Daoy (cell line): ENCODE measurements around a stretch of chr3.

DNA sequence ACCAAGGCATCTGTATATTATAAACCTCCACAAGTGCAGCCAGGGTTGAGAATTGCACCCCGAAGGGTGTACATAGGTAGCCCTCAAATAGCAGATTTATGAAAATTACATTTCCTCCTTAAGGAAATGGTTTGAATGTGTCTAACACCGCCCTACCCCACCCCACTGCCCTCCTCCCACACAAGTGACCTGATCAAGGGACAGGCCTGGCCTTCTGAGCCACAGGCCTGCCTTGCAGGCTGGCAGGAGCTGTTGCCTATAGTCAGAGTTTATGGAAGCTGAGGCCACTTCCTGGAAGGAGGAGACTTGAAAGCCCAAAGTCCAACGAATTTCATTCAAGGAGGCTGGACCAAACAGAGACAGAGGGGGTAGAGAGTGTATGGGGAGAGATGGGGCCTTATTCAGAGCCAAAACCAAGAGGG, 100.6 kb upstream of the HES1 start:
- RAMPAGE, long total RNA, result no peak

GRCh38 chr3:194124461-194124710, 11.6 kb upstream of the HES1 start:
- RAMPAGE, long total RNA, result no peak

DNA sequence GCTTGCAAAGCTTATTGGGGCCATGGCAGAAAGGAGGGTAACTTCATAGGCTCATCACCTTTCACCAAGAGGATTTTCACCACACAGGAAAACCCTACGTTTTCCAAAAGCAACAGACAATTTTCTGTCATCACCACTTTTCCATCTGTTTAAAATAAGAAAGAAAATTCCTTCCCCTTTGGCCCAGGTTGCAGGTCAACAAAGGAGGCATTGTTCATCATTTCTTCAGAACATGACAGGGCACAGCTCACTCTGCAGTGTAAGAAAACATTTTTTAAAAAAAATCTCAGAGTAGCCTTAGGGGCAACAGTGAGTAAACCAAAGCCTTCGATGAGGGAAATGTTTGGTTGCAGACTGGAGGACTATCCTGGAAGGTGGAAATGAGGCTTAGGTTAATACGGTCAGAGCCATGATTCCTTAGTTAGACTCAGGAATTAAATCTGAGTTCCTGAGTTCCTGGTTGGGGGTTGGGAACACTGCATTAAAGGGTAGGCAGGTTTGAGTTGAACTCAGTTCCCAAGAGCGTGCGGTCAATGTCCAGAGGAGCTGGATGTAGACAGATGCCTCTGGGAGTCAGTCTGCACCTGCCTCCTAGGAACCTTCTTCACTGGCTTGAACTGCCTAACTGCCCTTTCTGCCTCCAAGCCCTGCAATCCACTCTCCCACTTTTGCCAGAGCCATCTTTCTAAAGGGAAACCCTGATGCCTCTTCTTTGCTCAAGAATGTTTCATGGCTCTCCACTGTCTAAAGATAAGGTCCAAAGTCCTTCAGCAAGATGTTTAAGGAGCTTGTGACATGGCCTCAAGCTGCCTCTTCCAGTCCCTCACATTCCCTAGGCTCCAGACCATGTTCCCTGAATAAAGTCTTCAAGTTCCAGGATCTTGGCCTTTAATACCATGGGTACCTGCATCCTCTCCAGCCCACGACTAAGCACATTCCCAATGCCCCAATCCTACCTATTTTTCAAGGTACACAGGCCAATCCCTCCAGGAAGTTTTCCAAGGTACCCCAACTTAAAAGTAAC, 3.2 kb upstream of the HES1 start:
- RAMPAGE, long total RNA, result no peak

- RAMPAGE, long total RNA, result no peak
These were observed 1.9 kb downstream of the HES1 start for GRCh38 chr3:194137896-194138204.

- RAMPAGE, long total RNA, result no peak
These were observed 6.2 kb downstream of the HES1 start for GRCh38 chr3:194142005-194142614.

DNA sequence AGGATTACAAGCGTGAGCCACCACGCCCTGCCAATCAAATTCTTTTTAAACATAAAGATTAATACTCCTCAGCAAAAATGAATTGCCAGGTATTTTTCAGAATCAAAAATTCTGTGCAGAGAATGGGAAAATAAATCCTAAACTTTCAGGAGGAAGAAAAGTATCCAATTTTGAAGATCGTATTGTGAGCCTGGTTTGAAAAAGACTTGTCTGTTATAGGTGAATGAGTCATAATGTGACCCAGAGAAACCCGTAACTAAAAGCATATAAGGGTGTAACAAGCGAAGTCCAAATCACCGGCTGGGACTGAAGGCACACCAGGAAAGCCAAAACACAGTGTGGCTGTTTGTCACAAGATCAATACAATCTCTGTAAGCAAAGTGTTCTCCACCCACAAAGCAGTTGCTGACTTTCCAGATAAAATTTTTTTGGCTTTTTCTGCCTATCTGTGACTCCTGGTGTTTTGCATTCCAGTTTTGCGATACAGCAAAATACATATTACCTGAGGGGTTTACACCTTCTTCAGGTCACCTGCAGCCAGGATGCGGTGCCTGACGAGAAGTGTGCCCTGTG, 14.3 kb downstream of the HES1 start:
- RAMPAGE, long total RNA, result no peak

DNA sequence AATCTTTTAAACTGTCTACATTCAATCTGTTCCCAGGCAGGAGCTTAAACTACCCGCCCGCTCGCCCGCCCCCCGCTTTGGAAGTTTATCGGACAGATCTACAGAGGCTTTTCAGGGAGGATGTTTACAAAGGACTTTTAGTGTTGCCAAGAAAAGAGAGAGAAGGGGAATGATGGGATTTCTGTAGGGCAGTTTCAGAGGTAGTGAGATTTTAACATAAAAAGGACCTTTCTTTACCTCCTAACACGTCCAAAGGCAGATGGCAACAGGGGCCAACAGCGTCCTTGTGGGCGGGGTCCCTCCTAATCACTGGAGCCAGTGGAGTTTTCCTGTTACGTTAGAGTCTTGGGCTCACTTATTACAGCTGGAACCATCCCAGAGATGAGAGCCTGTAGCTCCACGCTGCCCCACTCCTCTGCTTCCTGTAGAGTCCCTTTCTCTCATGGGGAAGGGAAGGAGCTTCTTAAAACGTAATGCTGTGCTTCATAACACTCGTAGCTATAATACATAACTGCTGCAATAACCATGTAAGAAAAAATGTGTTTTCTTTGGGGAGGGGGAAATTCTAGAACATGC, 30.9 kb downstream of the HES1 start:
- RAMPAGE, long total RNA, result no peak

GRCh38 chr3:194169613-194169889, 33.6 kb downstream of the HES1 start:
- RAMPAGE, long total RNA, result no peak

DNA sequence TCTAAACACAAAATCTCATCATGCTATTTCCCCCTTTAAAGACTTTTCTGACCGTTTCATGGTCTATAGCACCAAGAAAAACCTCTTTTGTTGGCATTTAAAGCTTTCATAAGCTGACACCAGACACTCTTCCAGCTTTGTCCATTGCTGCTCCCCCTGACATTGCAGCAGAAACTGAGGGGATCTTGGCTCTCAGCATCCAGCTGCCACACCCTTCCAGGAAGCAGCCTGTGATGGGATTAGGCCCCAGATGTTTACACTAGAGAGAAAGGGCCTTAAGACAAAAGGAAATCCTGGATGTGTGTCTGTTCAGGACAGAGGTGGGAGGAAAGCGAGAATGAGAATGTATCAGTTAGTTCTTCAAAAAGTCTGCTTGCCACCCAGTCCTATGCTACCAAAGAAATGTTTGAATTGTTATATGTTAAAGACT, 58.7 kb downstream of the HES1 start:
- RAMPAGE, long total RNA, result no peak

GRCh38 chr3:194265143-194266212, 85.7 kb downstream of the CPN2 start:
- RAMPAGE, long total RNA, result no peak

DNA sequence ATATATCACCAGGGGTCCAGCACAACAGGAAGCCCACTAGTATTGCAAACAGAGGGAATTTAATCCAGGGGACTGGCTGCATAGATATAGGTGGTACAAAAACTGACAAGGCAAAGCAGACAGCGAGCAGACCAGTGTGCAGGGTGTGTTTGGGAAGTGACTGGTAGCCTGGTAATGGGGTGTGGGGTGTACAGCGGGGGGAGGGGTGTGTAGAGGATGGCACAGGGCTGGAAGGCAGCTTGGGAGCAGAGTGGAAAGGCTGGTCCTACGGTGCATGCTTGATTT, 29.5 kb downstream of the CPN2 start:
- RAMPAGE, long total RNA, result no peak

DNA sequence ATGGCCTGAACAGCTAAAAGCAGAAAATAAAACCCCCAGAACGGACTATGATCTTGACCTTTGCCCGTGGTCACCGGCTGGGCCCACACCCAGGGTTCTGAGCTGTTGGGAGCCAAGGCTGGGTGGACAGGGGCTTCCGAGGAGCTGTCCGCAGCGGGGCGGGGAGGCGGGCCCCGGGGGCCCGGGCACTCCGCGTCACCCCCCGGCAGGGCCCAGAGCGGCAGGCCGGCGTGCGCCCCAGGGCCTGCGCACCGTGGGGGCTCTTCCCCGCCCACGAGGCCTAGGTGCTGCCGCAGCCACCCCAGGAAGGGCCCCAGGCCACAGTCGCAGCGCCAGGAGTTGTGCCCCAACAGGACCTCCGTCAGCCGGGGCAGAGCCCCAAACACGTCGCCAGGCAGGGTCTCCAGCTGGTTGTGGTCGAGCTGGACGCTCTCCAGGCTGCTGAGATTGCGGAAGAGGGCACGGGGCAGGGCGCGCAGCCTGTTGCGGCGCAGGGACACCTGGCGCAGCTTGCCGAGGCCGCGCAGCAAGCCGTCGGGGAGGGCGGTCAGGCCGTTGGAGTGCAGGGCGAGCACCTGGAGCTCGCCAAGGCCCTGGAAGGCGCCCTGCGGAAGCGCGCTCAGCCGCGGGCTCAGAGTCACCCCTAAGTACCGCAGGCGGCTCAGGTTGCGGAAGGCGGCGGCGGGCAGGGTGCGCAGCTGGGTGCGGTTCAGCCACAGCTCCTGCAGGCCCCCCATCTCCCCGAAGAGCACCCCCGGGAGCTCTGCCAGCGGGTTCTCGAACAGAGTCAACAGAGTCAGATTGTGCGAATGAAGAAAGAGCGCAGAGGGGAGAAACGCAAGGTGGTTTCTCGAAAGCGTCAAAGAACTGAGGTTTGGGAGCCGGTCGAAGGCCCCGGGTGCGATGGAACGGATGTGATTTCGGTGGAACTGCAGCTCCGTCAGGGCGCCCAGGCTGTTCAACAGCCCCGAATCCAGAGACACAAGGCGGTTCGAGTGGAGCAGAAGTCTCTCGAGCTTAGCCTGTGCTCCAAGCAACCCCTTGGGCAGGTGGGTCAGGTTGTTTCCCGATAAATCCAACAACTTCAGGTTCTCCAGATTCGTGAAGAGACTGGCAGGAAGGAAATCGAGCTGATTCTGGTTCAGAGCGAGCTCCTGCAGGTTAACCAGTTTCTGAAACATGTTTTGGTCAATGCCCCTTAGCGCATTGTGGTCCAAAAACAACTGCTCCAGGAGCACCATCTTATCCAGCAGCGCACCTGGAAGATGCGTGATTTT, 1.9 kb downstream of the GP5 start:
- RAMPAGE, long total RNA, result no peak

- RAMPAGE, long total RNA, result no peak
These were observed 34.1 kb downstream of the ATP13A3 start for GRCh38 chr3:194452454-194453319.

- RAMPAGE, long total RNA, result no peak
These were observed 519 bp upstream of the ATP13A3 start for GRCh38 chr3:194487321-194487720.

DNA sequence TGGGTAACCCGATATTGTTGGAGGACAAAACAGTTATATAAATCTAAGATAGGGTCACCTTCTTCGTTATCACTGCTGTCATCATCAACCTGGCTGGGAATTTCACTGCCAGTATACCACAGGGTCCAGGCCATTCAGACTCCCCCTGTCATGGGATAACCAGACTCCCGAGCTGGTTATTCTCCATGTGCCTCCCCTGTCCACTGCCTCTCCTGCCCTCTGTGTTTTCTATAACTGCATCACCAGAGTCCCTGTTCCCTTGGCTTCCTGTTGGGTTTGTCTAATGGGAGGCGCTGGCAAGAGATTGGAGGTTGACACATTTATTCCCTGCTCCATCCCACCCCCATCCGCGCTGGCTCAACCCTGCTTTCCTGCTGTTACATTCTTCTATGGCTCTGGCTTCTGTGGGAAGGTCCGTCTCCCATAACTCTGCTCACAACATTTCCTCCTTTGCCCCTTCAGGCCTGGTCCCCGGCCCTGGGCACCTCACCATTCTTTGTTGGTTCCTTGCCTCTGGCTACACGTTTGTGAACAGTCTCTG, 68.3 kb upstream of the ATP13A3 start:
- RAMPAGE, long total RNA, result no peak

DNA sequence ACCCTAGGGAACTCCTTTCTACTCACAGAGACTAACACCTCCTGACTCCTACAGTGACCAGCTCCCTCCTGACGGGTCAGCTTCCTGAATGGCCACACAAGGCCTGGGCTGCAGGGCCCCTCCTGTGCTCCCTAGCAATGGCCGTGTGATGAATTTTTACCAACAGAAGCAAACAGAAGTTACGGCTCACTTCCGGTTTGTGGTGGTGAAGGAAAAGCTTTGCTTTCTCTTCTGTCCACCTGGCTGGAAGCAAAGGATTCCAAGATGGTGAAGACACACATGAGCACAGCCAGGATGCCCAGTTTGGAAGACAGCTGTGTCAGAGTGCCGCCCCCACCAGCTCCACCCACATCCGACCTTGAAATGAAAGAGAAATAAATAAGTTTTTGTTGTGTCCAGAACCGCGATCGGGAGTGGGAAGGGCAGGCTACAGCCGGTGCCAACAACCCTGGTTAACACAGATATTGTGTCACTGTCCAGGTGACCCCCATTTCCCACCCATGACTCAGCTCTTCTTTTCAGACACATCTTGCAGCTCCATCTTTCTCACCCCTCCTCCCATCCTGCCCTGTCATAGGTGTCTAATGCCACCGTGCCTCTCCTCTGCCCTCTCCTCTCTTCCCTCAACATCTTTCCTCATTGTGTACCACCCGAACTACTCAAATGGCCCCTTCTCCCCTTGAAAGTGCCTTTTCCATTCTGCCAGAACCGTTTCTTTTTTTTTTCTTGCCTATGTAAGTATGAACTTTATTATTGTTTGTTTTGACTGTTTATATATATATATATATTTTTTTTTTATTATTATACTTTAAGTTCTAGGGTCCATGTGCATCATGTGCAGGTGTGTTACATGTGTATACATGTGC, 69.8 kb upstream of the ATP13A3 start:
- RAMPAGE, long total RNA, result no peak

GRCh38 chr3:194577867-194578495, 55.2 kb downstream of the TMEM44 start:
- RAMPAGE, long total RNA, result no peak

DNA sequence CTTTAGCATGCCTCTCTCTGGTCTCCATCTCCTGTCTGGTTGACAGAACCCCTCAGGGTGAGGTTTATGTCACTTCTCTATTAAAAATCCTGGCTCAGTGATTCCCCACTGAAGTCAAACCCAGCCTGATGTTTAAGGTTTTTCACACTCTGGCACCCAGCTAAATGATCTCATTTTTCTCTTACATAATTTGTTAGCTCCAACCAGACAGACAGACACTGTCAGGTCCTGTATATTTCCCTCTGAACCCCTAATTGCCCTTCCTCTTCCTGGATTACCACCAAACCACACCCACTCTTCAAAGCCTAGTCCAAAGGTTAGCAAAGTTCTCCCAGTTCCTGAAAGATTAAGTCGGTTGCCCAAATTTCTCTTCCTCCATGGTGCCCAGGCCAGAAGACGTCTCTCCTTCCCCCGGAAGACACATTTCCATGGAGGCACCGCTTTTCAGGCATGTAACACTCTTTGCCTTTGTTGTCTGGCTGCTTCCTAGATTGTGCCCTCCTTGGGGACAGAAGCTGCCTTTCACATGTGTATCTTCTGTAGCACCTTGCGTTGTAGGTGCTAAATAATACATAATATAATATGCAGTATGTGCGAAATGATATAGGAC, 169.3 kb downstream of the FAM43A start:
- RAMPAGE, long total RNA, result no peak

DNA sequence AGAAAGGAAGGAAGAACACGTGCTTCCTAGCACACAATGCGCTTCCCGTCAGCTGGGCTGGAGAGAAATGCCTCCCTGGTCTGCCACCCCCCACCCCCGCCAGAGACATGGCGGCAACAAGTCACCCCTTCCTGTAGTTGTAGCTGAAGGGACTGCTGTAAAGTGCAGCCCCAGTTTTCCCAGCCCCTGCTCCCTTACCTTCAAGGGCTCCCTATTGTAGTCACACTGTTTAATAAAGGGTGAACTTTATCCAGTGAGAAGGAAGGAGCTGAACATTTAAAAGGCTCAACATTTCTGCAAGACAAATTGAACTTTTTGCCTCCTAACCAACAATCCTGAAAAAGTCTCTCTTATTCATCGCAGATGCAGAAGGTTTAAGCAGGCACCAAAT, 182.1 kb downstream of the FAM43A start:
- RAMPAGE, long total RNA, result no peak

DNA sequence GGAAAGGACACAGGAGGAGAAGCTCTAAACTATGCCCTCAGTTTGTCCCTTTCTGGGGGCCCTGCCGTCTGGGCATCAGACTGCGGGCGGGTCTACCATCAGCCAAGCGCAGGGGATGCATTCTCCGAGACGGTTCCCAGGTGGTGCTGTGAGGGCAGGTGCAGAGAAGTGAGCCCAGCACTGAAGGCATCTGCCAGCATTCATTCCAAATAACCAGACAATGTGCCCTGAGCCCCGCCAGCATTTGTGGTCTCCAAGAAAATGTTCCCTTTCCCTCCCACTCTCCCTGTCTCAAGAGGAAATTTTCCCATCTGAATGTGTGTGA, 265.7 kb downstream of the XXYLT1 start:
- RAMPAGE, long total RNA, result no peak